Endothelial cell of umbilical vein (primary cell): ENCODE measurements around a stretch of chr1.

GRCh38 chr1:223320167-223320470 is 43.9 kb downstream of the SUSD4 start:
- PRO-cap: no peak
CAGE:
- cytosol, long polyA minus RNA: no peak
- cytosol, long polyA plus RNA: no peak
- long polyA plus RNA: no peak
- nucleus, long polyA minus RNA: no peak
- nucleus, long polyA plus RNA: no peak

DNA sequence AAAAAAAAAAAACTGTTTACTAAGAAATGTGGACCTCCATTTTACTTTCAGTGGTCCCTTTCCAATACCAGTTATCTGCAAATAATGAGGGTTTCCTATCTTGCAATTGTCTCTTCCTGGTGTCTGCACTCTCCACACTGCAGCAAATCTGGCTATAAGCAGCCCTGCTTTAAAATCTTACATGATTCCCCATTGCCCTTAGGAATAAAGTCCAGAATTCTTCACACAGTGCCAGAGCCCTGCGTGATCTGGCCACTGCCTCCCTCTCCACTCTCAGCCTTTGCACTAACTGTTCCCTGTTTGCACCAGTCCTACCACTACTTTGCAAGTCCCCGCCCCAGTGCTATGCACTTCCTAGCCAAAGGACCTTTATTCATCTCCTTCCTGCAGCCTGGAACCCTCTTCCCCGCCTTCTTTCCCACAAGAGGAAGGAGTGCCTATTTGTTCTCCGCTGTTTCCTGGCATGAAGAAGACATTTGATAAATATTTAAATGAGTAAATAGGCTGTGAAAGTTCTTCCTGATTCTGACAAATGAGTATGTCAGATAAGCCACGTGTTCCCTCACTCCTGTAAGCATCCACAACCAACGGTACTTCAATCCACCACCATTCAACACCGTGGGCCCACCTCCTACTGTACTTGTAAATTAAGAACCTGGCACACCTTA is 24.0 kb downstream of the CAPN8 start:
- PRO-cap: no peak
CAGE:
- cytosol, long polyA minus RNA: no peak
- cytosol, long polyA plus RNA: no peak
- long polyA plus RNA: no peak
- nucleus, long polyA minus RNA: no peak
- nucleus, long polyA plus RNA: no peak

DNA sequence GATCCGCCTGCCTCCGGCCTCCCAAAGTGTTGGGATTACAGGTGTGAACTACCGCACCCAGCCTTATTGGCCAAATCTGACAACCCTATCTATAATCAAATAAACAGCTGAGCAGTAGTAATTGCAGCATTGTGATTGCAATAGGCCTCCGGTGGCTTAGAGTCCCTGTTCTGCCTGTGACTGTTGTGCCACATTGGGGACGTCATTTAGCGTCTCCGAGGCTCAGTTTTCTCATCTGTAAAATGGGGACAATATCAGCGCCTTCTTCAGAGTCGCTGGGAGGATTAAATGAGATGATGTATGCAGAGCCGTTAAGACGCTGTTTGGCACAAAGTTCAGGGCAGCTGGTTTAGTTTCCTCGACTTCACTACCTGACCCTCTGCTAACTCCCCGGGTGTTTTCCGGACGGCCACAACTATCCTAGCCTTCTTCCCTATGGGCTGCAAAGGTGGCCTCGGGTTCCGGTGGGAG is 470 bp upstream of the CAPN2 start:
- PRO-cap: no peak
CAGE:
- cytosol, long polyA minus RNA: no peak
- cytosol, long polyA plus RNA: no peak
- long polyA plus RNA: no peak
- nucleus, long polyA minus RNA: no peak
- nucleus, long polyA plus RNA: no peak

GRCh38 chr1:223714661-223715934 is 2.8 kb downstream of the CAPN2 start:
- PRO-cap: unidirectional peak, minus-strand start at chr1:223715358
CAGE:
- cytosol, long polyA minus RNA: no peak
- cytosol, long polyA plus RNA: no peak
- long polyA plus RNA: no peak
- nucleus, long polyA minus RNA: no peak
- nucleus, long polyA plus RNA: no peak

DNA sequence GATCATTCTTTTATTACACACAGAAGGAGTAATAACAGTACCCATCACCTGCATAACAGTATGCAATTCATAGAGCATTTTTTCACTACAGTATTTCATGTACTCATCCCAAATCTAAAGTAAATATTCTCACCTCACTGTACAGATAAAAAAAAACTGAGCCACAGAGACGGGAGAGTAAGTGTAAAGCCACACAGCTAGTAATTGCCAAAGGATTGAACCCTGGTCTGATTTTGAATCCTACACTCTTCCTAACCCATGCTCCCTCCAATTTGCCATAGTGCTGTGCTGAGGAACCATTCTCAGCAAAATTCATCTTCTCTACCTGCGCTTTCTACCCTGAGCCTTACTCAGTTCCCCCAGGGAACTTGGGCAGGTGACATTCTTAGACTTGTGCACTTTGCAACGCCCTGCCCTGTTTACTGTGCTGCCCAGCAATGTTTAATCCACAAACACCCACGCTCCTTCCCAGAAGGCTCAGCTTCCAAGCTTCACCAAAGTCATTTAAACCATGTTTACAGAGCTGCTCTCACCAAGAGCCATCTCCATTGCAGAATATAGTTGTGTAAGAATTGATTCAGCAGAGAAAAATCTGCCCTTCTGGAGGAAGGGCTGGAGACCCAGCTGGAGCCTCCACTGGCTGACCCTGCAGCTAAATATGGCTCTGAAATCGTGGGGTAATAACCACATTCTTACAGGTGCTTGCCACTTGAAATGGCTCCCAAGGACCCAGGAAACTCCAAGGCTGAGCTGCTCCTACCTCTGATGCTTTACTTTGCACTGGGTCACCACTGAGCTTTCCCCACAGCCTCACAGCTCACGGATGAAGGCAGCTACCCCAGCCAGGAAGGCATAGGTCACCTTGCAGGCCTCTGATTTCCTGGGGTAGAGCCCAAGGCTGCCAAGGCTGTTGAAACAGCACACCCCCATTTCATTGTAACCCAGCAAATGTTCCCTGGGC is 8.6 kb downstream of the CAPN2 start:
- PRO-cap: no peak
CAGE:
- cytosol, long polyA minus RNA: no peak
- cytosol, long polyA plus RNA: no peak
- long polyA plus RNA: no peak
- nucleus, long polyA minus RNA: no peak
- nucleus, long polyA plus RNA: no peak

- PRO-cap: no peak
CAGE:
- cytosol, long polyA minus RNA: no peak
- cytosol, long polyA plus RNA: no peak
- long polyA plus RNA: no peak
- nucleus, long polyA minus RNA: no peak
- nucleus, long polyA plus RNA: no peak
Measured at GRCh38 chr1:223748670-223749535, 36.6 kb downstream of the CAPN2 start.

DNA sequence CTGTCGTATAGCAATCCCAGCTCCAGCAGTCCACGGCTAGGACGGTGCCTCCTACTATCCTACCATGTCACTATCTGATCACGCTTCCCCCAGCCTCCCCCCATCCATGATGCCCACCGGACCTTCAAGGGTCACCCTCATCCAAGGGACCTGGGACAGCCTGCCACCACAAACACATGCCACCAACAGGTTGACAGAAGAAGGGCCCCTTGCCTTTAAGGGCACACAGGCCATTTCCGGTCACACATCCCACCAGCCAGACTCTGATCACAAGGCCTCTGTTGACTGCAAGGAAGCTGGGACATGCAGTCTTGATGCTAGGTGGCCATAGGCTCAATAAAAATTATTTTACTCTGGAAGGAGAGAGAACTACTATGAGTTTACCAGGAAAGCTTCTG is 58.7 kb downstream of the CAPN2 start:
- PRO-cap: no peak
CAGE:
- cytosol, long polyA minus RNA: no peak
- cytosol, long polyA plus RNA: no peak
- long polyA plus RNA: no peak
- nucleus, long polyA minus RNA: no peak
- nucleus, long polyA plus RNA: no peak

GRCh38 chr1:223801752-223802472 is 43.8 kb downstream of the TP53BP2 start:
- PRO-cap: no peak
CAGE:
- cytosol, long polyA minus RNA: no peak
- cytosol, long polyA plus RNA: no peak
- long polyA plus RNA: no peak
- nucleus, long polyA minus RNA: no peak
- nucleus, long polyA plus RNA: no peak

GRCh38 chr1:224219537-224219983 is 36.5 kb downstream of the DEGS1 start:
- PRO-cap: no peak
CAGE:
- cytosol, long polyA minus RNA: no peak
- cytosol, long polyA plus RNA: no peak
- long polyA plus RNA: no peak
- nucleus, long polyA minus RNA: no peak
- nucleus, long polyA plus RNA: no peak

- PRO-cap: no peak
CAGE:
- cytosol, long polyA minus RNA: no peak
- cytosol, long polyA plus RNA: no peak
- long polyA plus RNA: no peak
- nucleus, long polyA minus RNA: no peak
- nucleus, long polyA plus RNA: no peak
Measured at GRCh38 chr1:224245119-224245720, 62.2 kb downstream of the DEGS1 start.

- PRO-cap: unidirectional peak, minus-strand start at chr1:224457568
CAGE:
- cytosol, long polyA minus RNA: no peak
- cytosol, long polyA plus RNA: no peak
- long polyA plus RNA: no peak
- nucleus, long polyA minus RNA: no peak
- nucleus, long polyA plus RNA: no peak
Measured at GRCh38 chr1:224457423-224457681, 22.8 kb upstream of the WDR26 start.

DNA sequence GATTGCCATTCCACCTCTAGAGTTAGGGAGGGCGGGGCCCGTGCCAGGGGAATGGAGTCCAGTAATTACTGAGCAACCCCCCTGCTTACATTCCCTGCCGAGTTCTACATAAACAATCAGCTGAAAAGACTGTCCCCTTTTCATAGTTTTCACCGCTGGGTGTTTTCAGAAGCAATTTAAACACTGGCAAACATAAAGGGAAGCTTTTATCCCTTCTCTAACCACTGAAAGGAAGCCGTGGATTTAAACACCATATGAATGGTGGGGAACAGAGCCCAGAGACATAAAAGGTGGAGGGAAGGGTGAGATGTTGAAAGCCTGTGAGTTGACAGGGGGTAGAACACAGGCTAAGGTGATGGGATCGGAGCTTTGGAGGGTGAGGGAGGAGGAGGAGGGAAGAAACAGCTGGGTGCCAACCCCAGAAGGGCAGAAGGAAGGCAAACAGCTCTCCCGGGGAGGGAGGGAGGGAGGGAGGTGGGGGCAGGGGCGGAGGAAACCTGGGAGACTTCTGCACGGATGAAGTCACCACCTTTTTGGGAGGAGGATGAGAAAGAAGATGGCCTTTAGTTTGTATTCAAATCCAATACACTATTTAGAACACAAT is 68.1 kb upstream of the WDR26 start:
- PRO-cap: no peak
CAGE:
- cytosol, long polyA minus RNA: no peak
- cytosol, long polyA plus RNA: no peak
- long polyA plus RNA: no peak
- nucleus, long polyA minus RNA: no peak
- nucleus, long polyA plus RNA: no peak

- PRO-cap: no peak
CAGE:
- cytosol, long polyA minus RNA: no peak
- cytosol, long polyA plus RNA: no peak
- long polyA plus RNA: no peak
- nucleus, long polyA minus RNA: no peak
- nucleus, long polyA plus RNA: no peak
Measured at GRCh38 chr1:224784022-224784221, 145.6 kb upstream of the DNAH14 start.

- PRO-cap: no peak
CAGE:
- cytosol, long polyA minus RNA: no peak
- cytosol, long polyA plus RNA: no peak
- long polyA plus RNA: no peak
- nucleus, long polyA minus RNA: no peak
- nucleus, long polyA plus RNA: no peak
Measured at GRCh38 chr1:225391975-225392345, 35.9 kb downstream of the LBR start.

- PRO-cap: no peak
CAGE:
- cytosol, long polyA minus RNA: no peak
- cytosol, long polyA plus RNA: no peak
- long polyA plus RNA: no peak
- nucleus, long polyA minus RNA: no peak
- nucleus, long polyA plus RNA: no peak
Measured at GRCh38 chr1:225405416-225406319, 22.2 kb downstream of the LBR start.

DNA sequence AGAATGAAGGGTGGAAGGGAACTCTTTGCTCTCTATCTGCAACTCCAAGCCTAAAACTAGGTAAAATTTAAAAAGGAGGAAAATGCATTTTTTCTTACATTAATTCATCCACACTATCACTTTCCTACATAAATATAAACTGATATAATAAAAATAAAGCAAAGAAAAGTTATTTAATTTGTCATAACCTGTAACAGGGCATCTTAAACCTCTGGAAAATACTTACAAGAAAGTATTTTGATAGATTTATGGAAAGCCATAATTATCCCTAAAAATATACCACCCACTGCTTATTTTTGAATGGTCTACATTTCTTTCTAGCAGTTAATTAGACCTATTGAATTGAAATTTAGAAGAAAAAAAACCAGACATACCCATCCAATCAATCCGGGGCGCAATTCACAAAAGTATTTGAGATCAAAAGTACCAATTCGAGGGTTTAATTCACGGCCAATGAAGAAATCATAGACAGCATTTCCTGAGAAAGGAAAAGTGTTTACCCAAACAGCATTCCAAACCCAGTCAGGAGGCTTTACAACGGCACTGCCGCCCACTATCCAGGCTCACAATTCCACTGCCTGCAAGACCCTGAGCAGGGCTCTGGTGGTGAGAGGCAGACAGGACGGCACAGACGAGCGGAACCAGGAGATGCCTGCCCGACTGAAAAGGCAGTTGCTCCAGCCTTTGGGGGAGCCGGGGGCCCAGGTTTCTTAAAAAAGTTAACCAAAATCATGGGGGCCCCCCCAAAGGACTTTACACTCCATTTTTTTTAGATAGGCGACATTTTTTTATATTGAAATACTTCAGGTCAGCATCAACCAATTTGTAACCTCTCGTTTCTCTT is 16.7 kb downstream of the LBR start:
- PRO-cap: no peak
CAGE:
- cytosol, long polyA minus RNA: no peak
- cytosol, long polyA plus RNA: no peak
- long polyA plus RNA: no peak
- nucleus, long polyA minus RNA: no peak
- nucleus, long polyA plus RNA: no peak

- PRO-cap: no peak
CAGE:
- cytosol, long polyA minus RNA: no peak
- cytosol, long polyA plus RNA: no peak
- long polyA plus RNA: no peak
- nucleus, long polyA minus RNA: no peak
- nucleus, long polyA plus RNA: no peak
Measured at GRCh38 chr1:225415282-225415983, 12.4 kb downstream of the LBR start.

DNA sequence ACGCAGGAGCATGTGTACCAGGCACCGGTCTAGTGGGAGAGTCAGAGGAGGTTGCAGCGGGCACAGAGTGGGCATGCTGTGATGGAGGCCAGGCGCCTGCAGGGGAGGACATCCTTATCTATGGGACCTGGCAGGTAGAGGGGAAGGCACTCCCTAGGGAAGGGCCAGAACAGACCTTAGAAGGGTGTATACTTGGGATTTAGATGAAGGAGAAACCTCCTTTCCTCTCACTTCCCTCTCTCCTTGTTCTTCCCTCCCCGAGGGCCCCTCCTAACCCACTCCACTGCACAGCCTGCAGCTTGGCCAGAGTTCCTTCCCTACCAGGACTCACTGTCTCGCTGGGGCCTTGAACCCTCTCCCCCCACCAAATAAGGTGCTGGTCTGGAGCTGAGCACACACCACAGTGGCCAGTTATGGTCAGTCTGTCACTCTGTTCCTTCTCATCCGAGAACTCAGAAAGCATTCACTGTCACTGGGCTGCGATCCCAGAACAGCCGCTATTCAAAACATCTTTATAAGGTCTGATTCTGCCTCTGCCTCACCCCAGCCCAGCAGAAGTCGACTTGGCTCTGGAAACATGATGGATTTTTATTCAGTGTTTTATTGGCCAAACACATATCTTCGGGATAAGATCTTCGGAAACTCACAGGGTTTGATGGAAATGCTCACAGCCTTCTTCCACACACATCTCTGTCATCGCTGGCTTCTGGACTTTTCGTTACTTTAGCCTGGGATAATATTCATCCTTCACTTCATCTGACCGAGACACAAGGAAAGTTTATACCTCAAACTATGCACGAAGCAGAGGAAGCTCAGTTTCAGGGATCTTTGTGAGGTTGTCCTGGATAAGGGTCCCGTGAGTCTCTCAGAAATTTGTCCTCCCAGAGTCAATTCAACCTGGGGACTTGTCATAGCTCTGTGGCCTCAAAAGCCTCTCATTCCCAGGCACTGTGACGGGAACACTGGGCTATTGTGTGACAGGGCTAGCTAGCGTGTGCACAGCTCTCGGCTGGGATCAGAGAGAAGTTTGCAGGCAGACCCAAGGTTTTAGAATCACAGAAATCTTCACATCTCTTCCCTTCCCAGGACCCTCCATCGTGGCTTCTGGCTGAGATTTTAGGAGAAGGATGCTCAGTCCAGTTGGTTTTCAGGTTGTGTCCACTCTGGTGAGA is 20.0 kb upstream of the LBR start:
- PRO-cap: no peak
CAGE:
- cytosol, long polyA minus RNA: no peak
- cytosol, long polyA plus RNA: no peak
- long polyA plus RNA: no peak
- nucleus, long polyA minus RNA: no peak
- nucleus, long polyA plus RNA: no peak

- PRO-cap: no peak
CAGE:
- cytosol, long polyA minus RNA: no peak
- cytosol, long polyA plus RNA: no peak
- long polyA plus RNA: no peak
- nucleus, long polyA minus RNA: no peak
- nucleus, long polyA plus RNA: no peak
Measured at GRCh38 chr1:225473079-225473752, 45.4 kb upstream of the LBR start.

DNA sequence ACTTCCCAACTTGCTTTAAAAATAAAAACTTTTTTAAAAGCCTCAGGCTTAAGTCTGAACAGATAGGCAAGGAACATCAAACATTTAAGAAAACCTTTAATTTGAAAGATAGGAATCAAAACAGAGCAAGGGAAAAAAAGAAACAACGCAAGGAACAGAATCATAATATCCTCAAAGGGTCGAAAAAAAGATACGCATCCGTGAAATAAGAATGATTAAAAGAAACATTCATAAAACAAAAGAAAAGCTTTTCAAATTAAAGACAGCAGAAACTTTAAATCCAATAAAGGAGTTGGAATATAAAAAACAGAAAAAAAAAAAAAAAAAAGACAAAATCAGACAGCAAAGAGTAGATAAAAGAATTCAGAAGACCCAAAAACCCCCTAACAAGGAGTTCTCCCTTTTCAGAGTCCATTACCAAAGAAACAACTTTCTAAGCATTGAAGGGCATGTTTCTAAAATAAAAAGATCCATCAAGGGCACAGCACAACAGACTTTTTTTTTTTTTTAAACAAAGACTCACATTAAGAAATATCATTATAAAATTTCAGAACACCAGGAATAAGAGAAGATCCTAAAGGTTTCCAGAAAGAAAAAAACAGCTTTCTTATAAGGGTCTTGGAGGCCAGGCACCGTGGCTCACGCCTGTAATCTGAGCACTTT is 44.9 kb downstream of the ENAH start:
- PRO-cap: no peak
CAGE:
- cytosol, long polyA minus RNA: no peak
- cytosol, long polyA plus RNA: no peak
- long polyA plus RNA: no peak
- nucleus, long polyA minus RNA: no peak
- nucleus, long polyA plus RNA: no peak